Fibroblast of the aortic adventitia (primary cell): ENCODE measurements around a stretch of chr18.

- CAGE, long polyA plus RNA: no peak
These were observed 4.9 kb upstream of the MIB1 start for GRCh38 chr18:21735613-21736161.

DNA sequence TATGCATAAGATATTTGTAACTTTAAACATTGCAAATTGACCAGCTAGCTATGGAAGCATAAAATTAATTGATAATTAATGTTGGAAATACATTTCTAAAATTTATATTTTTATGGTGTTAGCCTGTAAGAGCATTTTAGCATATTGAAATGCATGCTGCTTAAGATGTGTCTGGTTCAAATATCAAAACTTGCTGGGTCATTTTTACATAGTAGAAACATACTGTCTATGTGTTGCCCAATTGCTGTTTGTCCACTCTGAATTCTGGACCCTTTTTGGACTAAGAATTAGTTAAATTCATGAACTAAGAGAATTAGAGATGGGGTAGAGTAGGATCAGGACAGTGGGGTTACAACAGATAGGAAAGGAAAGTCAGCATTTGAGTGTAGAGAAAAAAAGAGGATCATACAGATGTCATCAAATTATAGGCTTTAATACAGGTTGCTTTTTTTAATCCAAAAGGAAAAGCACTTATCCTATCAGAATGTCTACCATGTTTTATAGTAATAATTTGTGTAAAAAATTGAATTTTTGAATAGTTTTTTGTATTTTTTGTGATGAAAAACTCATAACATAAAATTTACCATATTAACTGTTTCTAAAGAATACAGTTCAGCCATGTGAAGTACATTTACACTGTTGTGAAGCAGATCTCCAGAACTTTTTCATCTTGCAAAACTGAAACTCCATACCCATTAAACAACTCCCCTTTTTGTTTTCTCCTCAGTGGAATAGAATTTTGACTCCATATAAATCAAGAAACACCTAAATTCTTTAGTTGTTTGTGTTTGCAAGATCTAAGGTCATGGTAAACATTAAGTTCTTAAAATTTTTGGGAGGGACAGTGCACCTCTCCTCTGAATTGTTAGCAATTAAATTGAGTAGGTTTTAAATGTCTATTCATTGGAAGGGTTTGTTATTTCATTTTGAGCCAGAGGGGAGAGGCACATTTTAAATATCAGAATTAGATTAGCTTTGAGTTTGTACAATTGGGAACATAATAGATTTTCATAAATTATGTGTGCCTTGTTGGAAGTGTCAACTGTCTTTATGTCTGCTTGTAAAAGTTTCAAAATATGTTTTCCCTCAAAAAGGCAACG is 127.3 kb downstream of the MIB1 start:
- CAGE, long polyA plus RNA: no peak

GRCh38 chr18:21896651-21897372 is 156.2 kb downstream of the MIB1 start:
- CAGE, long polyA plus RNA: no peak

DNA sequence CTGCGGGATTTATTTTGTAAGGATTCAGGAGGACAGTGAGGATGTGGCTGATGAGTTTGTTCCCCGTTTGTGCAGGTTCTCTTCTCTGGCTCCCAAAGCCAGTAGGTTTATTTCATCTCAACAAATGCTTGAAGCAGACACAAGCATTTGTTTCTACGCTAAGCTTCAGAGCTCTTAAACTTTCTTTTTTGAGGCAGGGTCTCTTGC is 161.6 kb downstream of the MIB1 start:
- CAGE, long polyA plus RNA: no peak

DNA sequence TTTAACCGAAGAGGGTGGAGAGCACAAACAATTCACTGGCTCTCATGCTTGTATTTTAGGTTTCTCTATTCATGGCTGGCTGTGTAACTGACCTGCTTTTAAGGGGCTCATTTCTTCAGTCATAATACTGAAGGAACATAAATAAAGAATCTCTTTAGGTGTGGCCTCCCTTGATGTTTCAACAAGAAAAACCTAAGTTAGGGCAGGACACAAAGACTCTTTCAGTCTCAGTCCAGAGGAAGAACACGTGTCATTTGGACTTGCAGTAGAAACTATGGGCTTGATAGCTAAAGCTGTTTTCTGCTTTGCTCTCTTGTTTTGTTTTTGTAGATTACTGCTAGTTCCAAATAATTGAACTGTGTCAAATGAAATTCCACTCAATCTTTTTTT is 108.8 kb upstream of the GATA6 start:
- CAGE, long polyA plus RNA: no peak

DNA sequence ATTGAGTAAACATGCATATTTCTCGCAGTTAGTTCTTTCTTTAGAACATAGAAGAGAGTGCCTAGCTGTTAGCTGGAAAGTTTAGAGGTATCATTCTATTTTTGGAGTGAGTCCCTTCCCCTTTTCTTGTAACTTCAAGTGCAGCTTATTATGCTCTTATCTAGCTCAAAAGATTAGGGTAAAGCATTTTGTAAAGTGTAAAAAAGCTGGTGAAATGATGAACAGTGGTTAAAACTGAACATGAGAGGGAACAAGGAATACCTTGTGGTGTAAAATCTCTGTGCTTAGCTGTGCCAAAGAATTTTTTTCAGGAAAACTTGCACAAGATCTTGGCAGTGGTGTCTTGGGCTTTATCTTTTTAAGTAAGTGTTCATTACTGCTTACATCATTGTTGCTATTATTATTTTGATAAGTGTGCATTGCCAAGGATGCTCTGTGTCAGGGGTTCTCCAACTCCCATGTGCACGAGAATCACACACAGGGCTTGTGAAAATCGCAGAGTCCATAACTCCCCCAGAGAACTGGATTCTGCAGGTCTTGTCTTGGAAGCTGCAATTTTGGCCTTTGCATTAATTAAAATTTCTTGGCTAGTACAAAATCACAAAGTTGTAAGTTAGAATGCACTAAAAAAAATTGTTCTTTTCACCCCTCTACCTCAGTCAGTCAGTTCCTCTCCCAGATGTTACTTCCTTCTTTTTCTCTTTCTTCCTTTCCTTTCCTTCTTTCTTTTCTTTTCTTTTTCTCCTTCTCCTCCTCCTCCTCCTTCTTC is 37.6 kb downstream of the GATA6 start:
- CAGE, long polyA plus RNA: no peak

DNA sequence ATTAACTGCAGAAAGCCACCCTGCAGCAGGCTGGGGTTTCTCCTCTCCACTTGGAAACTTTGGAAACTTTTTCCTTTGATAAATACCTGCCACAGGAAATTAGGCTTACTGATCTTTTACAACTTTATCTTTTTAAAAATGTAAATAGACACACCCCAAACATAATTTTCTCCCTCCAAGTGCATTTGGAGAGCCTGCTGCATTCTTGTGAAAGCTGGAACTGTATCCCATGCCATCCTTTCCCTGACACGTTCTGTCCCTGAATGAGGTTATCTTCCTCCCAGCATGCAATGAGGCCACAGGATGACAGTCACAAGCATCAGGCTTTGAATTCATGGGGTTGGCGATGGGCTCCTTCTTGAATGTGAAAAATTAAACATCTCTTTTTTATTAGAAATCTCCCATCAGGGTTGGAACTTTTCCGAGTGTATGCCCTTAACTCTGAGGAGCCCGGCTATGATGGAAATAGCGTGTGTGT is 77.8 kb downstream of the CTAGE1 start:
- CAGE, long polyA plus RNA: no peak

- CAGE, long polyA plus RNA: no peak
These were observed 73.0 kb downstream of the CTAGE1 start for GRCh38 chr18:22344712-22345198.

- CAGE, long polyA plus RNA: no peak
These were observed 68.4 kb downstream of the CTAGE1 start for GRCh38 chr18:22349385-22349554.

DNA sequence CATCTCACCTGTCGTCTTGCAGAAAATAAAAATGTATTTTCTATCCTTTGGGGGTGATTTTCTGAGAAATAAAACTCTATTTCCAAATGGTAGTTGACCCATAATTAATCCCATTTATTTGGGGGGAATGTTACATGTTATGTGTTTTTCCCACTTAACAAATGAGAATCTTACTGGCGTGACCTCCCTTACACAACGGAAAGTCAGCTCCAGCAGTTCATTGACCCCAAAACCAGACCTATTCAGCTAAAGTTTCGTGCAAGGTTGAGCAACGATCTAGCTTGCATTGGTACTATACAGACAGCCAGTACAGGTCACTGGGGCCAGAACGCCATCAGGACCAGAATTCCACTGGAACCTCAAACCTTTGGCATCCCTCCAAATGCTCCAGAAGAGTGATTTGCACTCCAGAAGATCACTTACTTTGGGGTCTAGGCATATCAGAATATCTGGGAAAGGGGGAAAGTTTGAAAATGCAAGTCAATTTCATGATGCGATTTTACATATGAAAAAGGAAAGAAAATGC is 6.8 kb upstream of the CTAGE1 start:
- CAGE, long polyA plus RNA: no peak

GRCh38 chr18:22467739-22468519 is 50.2 kb upstream of the CTAGE1 start:
- CAGE, long polyA plus RNA: no peak

DNA sequence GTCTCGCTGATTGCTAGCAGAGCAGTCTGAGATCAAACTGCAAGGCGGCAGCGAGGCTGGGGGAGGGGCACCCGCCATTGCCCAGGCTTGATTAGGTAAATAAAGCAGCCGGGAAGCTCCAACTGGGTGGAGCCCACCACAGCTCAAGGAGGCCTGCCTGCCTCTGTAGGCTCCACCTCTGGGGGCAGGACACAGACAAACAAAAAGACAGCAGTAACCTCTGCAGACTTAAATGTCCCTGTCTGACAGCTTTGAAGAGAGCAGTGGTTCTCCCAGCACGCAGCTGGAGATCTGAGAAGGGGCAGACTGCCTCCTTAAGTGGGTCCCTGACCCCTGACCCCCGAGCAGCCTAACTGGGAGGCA is 112.3 kb upstream of the CTAGE1 start:
- CAGE, long polyA plus RNA: no peak

GRCh38 chr18:22609431-22610188 is 191.9 kb upstream of the CTAGE1 start:
- CAGE, long polyA plus RNA: no peak

DNA sequence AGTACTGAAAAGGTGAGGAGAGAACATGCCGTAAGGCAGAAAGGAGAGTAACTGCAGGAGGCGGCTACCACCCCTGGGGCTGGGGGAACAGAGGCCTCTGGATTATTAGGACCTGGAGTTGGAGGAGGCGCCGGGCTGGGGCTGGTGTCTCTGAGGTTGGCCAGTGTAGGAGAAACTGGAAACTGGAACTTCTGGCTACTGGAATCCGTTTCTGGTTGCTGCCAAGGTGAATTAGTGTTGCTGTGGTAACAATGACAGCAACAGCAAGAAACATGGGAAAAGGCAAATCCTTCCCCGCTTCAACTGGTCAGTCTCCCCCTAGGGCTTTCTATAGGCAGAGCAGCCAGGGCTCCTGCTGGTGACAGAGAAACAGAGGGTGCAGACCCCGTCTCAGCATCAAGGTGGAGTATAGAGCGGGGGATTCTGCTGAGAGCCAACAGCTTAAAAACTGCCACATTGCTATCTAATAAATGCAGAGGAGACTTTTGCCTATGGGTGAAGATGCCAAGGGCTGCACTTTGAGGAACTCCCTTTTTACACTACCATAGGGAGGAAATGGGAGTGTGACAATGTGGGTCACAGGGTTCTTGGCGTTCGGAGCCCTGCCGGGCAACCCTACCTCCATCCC is 81.5 kb upstream of the CABLES1 start:
- CAGE, long polyA plus RNA: no peak

- CAGE, long polyA plus RNA: no peak
These were observed 19.7 kb upstream of the CABLES1 start for GRCh38 chr18:23115574-23115999.

- CAGE, long polyA plus RNA: no peak
These were observed 7.9 kb downstream of the CABLES1 start for GRCh38 chr18:23142995-23143872.

GRCh38 chr18:23189825-23190195 is 54.5 kb downstream of the CABLES1 start:
- CAGE, long polyA plus RNA: no peak

DNA sequence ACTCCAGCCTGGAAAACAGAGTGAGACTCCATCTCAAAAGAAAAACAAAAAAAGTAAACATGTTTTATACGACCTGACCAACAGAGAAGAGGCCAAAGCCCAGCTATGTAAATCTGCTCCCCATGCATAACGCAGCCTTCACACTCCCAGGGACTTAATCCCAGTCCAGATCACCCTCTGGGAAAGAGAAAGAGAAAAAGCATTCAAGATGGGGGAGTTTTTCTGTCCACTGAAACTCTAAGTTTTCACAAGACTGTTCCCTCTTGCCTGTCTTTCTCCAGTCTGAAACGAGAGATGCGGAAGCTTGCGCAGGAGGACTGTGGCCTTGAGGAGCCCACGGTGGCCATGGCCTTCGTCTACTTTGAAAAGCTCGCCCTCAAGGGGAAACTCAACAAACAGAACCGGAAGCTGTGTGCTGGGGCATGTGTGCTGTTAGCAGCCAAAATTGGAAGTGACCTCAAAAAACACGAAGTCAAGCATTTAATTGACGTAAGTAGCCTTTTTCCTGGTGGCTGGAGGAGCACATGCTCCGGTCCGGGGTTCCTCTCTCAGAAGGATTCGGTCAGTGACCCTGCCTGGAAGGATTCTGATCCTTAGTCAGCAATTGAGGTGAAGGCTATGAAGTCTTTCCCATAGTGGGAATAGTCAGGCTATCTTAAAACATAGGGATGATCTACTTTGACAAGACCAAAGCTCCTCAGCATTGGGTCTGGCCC is 118.3 kb downstream of the CABLES1 start:
- CAGE, long polyA plus RNA: no peak

GRCh38 chr18:23330448-23330794 is 107.3 kb downstream of the TMEM241 start:
- CAGE, long polyA plus RNA: no peak

DNA sequence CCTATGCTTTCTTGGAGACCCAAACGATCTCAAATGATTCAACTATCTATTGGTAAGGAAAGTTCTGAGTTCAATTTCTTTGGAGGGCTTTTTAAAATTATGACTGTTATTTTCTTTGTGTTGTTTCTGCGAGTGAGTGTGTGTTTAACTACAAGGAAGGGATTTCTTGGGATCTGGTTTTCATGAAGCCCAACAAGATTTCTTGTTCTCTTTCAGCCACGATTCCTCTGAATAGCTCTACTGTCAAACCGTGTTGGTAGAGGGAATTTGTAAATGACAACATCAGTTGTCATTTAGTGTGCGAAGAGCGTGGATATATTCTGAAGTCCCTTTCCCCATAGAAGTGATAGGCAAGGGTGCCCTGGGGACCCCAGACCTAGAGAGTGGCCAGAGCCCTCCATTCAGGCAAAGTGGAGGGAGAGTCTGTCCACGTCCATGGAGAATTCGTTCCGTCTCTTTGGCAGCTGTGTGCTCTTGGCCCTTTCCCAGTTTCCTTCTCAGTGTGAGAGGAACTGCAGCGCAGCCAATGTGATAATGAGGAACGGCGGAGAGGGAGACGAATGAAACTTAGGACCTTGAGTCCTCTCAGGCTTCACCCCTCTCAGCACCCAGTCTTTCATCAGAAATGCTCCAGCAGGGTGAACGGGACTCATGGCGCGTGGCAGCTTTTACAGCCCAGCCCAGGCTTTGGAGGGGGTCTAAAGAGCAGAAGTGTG is 79.9 kb downstream of the TMEM241 start:
- CAGE, long polyA plus RNA: no peak